SK-N-DZ (cell line): ENCODE results near the genes KIF23 and UACA.

DNA sequence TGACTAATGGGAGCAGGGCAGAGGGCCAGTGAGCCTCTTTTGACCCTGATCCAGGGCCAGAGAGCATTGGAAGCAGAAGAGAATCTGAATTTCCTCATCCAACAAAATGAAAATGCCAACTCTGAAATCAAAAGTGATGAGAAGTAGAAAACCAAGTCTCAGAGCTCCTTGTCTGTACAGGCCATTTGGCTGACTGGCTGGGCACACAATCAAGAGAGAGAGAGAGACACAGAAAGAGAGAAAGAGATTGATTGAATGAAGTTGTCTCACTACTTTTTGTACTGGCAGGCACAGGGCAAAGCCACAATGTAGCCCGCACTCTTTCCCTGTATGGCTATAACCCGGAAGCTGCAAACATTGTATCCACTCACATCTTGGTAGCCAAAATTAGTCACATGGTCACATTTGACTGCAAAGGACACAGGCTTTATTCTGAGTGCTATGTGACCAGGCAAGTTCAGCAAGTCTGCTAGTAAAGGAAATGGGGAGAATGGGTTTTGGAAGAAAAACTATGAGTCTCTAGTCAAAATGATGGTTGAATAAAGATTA is 31.5 kb upstream of the GLCE start:
RAMPAGE:
- cytosol, long total RNA = no peak
- nucleus, long total RNA = no peak

GRCh38 chr15:69328684-69329264 is 30.1 kb downstream of the PAQR5 start:
RAMPAGE:
- cytosol, long total RNA = no peak
- nucleus, long total RNA = no peak

DNA sequence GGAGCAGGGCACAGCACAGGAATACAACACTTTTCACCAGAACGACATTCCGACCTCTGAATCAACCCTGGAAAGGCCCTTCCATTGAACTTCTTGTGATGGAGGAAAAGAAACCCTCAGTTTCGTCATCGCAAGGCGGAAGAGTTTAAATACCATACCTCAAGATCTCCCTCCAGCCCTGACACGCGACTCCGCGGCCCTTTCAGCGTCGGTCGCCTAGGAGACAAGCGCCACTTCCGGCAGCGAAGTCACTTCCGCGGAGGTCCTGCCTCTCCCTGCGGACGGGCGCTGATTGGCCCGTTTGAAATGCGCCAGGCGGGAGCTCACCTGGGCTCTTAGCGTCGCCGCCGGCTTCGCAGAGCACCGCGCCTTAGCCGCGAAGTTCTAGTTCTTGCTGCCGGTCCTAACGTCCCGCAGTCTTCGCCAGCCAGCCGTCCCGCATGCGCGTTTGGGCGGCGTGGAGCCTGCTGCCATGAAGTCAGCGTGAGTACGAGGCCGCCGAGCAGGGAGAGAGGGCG is at the start of gene KIF23:
KIF23 (plus strand) TSS at position 356 of the 518 bp plus-strand sequence.
RAMPAGE:
- cytosol, long total RNA = start-site peak on the minus strand centred at position 216 of the sequence, 19 bp wide, 29 and 42 reads in 2 replicates; start-site peak on the plus strand centred at position 395 of the sequence, 131 bp wide, 787 and 965 reads in 2 replicates
- nucleus, long total RNA = start-site peak on the plus strand centred at position 390 of the sequence, 131 bp wide, 2,102 and 240 reads in 2 replicates

DNA sequence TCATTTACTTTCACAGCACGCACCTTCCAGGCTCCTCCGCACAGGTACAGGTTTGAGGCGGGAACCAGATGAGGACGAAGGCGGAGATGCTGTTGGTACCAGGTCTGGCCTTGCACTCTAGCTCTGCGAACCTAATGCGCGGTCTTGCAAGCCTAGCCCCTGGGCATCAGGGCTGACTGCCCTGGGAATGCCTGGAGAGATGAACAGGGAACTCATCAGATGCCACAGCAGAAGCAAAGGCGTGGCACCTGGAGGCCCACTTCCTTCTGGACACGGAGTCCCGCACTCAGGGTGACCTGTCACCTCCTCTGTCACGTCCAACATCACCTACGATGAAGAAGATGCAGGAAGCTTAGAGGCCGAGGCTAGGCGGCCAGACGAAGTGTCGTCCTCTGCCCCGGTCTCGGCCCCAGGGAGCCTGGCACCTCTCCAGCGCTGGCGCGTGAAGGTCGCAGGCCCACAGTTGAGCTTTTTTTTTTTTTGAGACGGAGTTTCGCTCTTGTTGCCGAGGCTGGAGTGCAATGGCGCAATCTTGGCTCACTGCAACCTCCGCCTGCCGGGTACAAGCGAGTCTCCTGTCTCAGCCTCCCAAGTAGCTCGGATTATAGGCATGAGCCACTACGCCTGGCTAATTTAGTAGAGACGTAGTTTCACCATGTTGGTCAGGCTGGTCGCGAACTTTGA is 9.5 kb downstream of the RPLP1 start:
RAMPAGE:
- cytosol, long total RNA = no peak
- nucleus, long total RNA = no peak

RAMPAGE:
- cytosol, long total RNA = no peak
- nucleus, long total RNA = no peak
These were observed 47.2 kb downstream of the RPLP1 start for GRCh38 chr15:69499888-69500248.

DNA sequence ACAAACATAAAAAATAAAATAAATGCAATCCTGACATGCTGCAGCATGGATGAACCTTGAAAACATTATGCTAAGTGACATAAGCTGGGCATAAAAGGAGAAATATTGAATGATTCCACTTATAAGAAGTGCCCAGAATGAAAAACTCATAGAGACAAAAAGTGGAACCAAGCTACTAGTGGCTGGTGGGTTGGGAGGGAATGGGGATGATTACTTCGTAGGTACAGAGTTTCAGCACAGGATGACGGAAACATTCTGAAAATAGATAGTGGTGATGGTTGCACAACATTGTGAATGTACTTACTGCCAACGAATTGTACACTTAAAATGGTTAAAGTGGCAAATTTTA is 93.5 kb downstream of the RPLP1 start:
RAMPAGE:
- cytosol, long total RNA = no peak
- nucleus, long total RNA = no peak

GRCh38 chr15:69562580-69563841 is 110.4 kb downstream of the RPLP1 start:
RAMPAGE:
- cytosol, long total RNA = no peak
- nucleus, long total RNA = no peak

DNA sequence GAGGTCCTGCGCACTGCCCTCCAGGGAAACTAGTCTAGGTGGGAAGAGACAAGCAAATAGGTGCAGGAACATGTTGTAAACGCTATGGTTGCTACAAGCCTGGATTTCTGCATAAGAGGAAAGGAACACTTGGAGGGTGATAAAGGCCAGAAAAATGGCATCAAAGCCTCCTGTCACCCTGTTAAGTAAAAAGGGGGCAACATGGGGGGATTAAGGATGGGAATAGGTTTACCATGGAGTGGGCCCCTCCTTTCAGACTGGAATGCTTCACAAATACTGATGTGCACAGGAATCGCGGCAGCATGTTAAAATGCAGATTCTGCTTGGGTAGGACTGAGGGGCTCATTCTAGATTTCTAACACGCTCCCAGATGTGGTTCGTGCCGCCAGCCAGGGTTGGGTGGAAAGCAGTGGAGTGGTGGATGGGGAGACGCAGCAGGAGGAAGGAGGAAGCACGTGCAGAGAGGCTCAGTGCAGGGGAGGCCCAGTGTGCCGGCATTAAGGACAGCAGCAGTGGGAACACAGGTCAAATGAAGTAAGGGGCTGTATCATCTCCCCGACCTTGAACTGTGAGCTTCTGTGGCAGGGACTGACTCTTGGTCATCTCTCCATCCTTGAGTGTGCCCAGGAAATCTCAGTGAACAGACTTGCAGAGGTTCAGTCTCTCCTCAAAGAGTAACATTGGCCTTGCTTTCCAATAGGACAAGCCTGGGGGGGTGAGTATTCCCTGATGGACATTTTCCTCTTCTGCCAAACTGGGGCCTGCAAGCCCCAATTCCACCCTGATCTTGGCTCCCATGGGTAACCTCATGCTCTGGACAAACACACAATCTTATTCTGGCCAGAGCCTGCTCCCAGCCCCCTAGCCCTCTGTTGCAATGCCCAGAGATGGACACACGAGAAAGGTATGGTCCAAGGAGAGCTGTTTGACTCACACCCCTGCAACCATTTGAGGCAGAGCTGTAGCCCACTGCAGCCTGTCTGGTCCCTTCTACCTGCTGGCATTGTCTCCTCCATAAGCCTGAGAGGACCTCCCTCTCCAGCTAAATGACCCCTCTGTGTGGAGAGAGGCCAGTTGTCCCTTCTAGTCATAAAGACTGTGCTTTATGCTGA is 51.1 kb downstream of the TLE3 start:
RAMPAGE:
- cytosol, long total RNA = no peak
- nucleus, long total RNA = no peak

DNA sequence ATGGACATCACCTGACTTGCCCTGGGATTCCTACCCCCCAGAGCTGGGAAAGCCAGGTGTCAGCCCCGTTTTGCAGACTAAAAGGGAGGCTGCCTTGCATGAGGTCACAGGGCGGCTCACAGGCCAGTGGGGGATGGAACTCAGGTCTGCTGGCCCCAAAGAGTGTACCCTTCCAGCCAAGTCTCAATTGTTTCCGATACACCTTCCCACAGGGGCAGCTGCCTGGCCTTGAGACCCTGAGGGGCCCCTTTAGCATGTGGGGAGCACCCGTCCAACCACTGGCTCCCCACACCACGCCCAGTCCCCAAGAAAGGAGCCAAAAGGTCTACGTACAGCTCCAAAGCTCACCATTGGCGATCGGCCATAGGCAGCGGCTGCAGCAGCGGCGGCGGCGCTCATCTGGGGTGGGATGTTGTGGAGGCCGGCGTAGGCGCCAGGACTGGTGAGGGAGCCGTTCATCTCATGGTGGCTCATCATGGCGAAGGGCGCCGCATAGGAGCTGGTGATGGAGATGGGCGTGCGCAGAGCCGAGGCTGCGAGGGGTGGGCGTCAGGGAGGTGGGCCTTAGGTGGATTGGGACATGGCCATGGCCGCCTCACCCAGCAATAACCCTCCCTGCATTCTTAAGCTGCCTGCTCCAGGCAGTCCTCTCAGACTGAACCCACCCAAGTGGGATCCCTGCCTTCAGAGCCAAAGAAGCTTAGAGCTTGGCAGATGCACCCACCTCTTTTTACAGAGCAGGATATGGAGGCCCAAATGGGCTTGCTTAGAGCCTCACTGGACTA is 40.4 kb downstream of the TLE3 start:
RAMPAGE:
- cytosol, long total RNA = no peak
- nucleus, long total RNA = no peak

DNA sequence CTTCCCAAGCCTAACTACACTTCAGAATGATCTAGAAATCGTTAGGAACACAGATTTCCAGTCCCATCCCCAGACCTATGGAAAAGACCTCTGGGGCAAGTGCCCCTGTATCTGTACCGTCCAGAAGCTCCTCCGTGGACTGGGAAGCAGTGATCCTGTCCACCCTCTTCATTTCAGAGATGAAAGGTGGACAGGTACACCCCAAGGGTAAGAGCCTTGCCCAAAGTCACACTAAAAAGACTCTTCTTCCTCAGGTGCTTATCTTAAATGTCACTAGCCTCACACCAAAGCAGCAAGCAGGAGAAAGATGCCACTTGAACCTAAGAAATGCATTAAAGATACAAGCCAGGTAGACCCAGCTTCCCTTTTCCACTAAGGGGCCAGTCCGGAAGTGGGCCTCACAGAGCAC is 24.2 kb downstream of the TLE3 start:
RAMPAGE:
- cytosol, long total RNA = no peak
- nucleus, long total RNA = no peak

DNA sequence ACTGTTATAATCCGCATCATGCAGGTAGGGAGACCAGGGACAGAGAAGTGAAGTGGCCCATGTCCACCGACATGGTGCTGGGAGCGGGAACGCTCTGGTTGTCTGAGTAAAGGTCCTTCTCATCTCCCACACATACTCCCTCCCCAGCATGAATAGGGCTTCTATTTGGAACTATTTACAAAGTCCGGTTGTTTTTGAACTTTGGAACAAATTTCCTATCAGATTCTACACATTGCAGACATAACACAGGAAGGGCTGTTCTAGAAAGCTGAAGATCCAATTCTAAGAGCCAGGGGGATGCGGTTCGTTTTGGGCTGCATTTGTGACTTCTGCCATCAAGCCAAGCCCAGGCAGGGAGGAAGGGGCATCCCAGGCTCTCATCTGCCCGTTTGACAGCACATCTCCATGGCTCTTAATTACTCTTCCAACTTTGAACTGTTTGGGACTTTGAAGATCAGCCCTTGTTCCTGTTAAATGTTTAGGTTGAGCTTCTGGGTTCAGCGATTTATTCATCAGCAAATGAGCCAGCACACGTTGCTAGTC is 94.9 kb upstream of the TLE3 start:
RAMPAGE:
- cytosol, long total RNA = no peak
- nucleus, long total RNA = no peak

GRCh38 chr15:70195630-70196502 is 98.1 kb upstream of the TLE3 start:
RAMPAGE:
- cytosol, long total RNA = no peak
- nucleus, long total RNA = no peak

RAMPAGE:
- cytosol, long total RNA = no peak
- nucleus, long total RNA = no peak
These were observed 226.6 kb upstream of the TLE3 start for GRCh38 chr15:70324259-70324818.

RAMPAGE:
- cytosol, long total RNA = no peak
- nucleus, long total RNA = no peak
These were observed 303.5 kb downstream of the UACA start for GRCh38 chr15:70459725-70460296.

GRCh38 chr15:70763055-70763633 is at the start of gene UACA:
TSS of gene UACA (minus strand) at chr15:70763558.
RAMPAGE:
- cytosol, long total RNA = no peak
- nucleus, long total RNA = no peak

DNA sequence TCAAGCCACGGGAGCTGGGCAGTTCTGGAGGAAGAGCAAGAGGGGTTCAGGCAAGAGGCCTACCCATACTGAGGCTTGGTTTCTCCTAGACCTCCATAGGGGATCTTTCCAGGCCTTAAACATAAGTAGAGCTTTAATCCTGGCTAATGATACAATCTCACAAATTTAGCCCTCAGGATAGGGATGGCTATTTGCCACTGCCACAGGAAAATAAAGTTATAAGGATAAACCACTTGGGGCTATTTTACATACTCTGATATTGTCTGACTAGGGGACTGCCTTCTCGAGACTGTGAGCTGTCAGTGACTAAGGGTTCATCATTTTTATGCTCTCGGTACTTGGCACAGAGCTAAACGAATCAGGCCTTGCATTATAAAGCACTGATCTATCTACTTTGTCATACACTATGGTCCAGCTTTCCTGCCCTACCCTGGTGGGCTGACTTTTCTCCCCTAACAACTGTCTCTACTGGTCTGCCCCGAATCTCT is 1.6 kb downstream of the LARP6 start:
RAMPAGE:
- cytosol, long total RNA = no peak
- nucleus, long total RNA = no peak

RAMPAGE:
- cytosol, long total RNA = no peak
- nucleus, long total RNA = no peak
These were observed 841 bp downstream of the LARP6 start for GRCh38 chr15:70852917-70853715.

DNA sequence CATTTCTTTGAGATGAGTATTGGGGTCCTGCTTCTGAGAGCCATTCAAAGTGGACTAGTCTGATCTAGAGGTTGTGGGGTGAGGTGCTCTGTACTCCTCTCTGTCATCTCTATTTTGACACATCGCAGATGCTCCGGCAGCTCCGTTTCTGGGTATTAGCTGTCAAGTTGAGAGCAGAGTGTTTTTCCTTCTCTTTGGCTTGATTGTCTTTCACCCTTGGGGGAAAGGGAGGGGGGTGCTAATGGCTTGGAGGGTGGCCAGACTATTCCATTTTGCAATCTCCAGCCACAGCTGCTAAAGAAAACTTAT is 13.8 kb upstream of the LARP6 start:
RAMPAGE:
- cytosol, long total RNA = no peak
- nucleus, long total RNA = no peak

DNA sequence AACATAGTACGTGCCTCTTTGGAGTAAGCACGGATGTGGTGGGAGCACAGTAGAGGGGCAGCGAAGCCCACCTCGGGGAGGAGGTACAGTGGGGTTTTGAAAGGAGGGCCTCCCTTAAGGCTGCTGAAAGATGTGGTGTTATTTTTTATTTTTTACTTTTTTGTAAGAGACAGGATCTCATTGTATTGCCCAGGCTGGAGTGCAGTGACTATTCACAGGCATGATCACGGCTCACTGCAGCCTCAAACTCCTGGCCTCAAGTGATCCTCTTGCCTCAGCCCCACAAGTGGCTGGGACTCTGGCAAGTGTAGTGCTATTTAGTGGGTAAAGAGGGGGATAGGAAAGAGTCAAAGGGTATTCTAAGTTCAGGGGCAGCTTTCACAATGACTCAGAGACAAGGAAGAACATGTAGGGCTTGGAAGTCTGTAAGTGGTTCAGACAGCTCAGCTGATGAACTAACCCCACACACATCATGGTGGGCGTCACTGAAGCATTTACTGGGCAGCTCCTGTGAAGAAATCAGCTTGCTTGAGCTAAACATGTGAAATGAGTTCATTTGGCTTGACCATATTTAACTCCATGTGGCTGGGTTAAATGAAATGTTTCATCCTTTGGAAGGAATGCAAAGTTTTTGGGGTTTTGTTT is 34.7 kb upstream of the THSD4 start:
RAMPAGE:
- cytosol, long total RNA = no peak
- nucleus, long total RNA = no peak

RAMPAGE:
- cytosol, long total RNA = no peak
- nucleus, long total RNA = no peak
These were observed 514 bp upstream of the THSD4 start for GRCh38 chr15:71114722-71115192.